Metastatic Lung Carcinoma in the Adrenal Gland (tissue), 1 donor: Measurements from ENCODE around the gene PHLPP2.

DNA sequence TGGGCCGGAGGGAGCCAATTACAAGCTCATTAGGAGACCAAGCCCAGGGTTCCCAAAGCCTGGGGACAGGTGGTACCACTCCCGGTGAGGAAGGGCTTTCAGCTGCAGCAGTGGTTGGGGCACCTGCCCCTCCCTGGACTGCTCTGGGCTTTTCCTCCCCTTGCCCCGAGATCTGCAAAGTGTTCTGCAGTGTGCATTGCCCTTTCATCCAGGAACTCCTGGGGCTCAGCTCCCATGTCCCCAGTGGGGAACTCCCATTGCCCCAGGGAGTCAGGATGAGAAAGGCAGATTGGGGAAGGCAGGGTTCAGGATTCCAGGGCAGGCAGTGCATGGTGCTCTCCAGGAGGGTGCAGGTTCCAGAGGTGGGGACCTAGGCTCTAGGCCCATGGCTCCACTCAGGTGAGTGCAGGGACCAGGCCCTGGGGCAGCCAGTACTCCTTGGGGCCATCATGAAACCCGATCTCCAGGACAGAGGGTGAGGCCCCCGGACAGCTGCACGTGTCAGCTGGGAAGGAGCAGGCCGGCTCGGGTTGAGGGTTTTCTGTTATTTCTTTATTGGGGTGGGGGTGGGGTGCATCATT lies 1.1 kb upstream of the MTSS2 start:
- PRO-cap, result no peak

GRCh38 chr16:70706712-70707726 lies 21.2 kb upstream of the MTSS2 start:
- PRO-cap, result no peak

DNA sequence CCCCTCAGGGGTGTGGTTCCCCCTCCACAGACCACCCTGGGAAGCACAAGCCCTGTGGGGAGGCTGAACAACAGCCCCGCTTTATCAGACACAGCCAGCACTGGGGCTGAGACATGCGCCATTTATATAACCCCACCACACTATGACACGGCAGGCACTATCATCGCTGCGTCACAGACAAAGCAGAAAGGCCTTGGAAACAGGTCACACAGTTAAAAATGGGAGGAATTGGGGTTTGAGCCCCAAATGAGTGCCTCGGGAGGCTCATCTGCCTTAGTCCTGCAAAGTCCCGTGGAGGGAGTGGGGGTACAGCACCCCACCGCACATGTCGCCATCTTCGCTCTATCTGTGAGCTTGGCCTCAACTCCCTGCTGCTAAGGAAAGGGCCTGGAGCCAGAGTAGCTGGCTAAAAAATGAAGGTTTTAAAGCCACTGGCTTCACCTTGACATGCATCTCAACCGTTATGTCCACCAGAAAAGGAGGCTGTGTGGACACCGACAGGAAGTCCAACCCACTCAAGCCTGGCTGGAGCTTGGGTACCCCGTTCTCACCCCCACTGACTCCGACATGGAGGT lies 40.6 kb upstream of the MTSS2 start:
- PRO-cap, result no peak

DNA sequence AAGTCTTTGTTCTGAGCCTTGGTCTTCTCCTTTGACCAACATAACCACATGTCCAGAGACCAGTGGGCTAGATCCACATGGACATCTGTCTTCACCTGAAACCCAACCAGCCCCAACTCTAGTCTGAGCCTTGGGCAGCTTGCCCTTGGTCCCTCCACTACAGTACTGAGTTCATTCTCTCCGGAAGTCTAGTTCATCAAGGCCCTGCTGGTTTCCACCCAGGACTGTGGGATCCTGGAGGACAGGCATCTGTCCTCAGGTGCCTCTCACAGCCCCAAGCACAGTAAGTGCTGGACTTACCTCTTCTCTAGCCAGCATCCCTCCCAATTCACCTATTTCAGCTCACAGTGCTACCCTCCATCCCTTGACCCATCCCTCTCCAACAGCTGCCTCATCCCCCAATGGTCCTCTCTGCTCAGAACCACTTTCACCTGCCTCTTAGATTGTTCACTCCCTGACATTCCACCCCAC lies 26.2 kb downstream of the TLE7 start:
- PRO-cap, result no peak

DNA sequence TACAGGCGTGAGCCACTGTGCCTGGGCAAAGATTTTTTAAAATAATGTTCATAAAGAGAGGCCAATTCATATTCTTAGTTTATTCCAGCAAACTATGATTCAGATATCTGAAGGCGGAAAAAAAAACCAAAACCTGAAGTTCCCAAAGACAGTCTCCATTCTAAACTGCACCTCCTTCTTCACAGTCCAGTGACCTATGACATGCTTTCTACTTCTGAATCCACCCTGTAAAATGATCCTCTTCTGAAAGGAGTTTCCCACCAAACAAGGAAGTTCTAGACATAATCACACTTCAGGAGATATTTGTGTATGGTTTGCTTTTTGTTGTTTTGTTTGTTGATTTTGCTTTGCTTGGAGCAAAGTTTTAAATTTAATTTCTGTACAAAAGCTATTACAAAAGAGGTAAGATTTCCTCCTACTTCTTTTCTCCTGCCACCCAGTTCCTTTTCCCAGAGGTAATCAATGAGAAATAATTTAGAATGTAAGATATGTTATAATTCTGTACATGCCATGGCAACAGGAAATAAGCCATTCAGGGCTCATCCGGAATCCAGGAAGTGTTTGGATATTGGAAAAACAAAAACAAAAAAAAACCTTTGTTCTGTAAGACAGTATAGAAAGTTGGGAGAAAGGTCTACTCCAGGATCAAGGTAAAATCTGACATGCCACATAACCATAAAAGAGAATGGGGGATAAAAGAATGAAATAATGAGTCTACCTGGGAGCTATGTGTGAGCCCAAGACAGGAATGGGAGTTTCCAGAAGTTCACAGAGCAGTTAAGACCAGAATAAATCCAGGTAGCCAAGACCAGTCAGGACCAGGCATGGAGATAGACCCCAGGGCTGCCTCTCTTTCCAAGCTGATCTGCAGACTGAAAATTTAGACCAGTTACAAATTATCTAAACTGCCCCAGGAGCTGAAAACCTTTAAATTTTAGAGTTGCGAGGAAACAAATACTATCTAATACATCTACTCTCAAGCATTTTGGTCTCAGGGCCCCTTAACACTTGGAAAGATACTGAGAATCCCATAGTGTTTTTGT lies 12.6 kb upstream of the CHST4 start:
- PRO-cap, result no peak

GRCh38 chr16:71724674-71725136 lies at the start of gene PHLPP2:
TSS of gene PHLPP2 (minus strand) at chr16:71724701.
- PRO-cap, result no peak

DNA sequence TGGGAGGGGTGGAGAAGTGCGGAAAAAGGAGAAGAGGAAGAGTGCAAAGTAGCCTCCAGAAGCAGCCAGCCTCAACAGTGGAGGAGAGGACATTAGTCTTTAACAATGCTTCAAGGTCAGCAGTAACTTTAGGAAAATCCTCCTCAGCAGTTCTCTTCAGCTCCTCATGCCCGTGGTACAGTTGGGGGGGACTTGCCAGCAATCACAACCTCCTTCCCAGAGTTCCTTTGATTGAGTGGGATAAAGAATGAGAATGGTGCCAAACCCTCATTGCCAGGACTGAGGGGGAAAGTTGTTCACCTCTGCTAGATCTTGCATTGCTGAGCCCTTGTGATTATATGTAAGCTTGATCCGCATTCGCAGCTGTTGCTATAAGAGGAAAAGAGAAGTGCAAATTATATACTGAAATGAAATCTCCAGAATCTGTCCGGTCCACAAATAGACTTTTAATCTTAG lies 8.3 kb upstream of the PHLPP2 start:
- PRO-cap, result no peak

DNA sequence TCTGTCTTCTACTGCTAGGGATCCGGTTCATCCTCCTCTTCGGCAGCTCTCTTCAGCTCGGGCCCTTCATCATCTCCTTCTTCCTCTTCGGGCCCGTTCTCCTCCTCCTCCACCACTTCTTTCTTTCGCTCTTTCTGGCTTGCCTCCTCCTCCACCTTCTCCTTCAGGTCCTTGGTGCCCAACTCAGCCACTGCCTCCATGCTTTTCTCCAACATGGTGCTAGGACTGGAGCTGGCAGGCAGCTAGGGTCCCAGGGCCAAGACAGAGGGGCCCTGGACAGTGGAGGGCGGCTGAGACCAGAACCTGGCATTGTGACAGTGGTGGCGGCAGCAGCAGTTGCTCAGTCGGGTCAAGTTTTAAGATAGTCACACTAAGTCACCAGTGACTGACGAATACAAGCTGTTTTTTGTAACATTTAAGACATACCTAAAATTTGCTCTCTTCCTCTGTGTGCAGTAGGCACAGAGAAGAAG lies 31.0 kb downstream of the AP1G1 start:
- PRO-cap, result no peak

DNA sequence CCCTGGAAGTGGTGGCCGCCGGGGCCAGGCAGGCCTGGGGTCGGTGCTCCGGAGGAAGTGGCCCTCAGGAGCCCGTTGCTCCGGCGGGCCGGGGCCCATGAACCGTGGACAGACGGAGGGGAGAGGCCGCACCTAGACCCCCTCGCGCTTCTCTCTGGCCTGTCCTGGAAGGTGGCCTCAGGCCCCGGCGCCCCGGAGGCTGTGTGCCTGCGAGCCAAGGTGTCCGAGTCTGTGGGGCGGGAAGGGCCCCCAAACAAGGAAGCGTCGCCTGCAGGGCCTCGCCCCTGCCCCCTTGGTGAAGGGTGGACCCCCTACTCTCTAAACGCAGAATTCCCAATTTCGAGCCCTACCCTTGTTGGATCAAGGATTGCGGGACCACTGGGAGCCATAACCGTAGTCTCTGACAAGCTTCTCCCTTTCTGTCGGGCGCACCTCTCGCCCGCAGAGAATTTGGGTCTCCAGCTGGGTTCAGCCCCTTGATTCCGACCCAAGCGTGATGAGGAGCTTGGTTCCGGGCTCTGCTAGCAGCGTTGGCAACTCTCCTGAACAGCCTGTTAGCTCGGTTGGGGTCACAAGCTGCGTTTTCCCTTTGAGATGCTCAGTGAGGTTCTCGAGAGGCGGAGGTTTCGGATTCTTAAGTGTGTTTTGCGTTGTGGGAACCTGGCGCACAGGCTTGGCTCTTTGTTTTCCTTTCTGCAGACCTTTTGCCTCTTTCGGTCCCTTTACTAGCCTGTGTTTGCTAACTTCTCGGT lies 513 bp downstream of the ATXN1L start:
- PRO-cap, result no peak

DNA sequence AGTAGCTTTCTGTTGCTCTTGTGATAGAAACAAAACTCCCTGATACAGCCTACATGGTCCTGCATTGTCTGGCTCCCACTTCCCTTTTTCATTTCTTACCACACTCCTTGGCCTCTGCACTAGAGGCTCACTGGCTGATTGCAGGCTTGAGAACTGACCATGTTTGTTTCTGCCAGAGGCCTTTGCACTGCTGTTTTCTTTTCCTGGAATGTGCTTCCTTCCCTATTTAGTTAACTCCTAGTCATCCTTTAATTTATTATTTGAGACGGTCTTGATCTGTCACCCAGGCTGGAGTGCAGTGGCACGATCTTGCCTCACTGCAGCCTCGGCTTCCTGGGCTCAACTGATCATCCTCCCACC lies 23.8 kb downstream of the IST1 start:
- PRO-cap, result no peak

GRCh38 chr16:71929910-71930296 lies 34.6 kb downstream of the IST1 start:
- PRO-cap, result no peak

- PRO-cap, result no peak
These were observed 5.7 kb downstream of the DHODH start for GRCh38 chr16:72013812-72015074.

DNA sequence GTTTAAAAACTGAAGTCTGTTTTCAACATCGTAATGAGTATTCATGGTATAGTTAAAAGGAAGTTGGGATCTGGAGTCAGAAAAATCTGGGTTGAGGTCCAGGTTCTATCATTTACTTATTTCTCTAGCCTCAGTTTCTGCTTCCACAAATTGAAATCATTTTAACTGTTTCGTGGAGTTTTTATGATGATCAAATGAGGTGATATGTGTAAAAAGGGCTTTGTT lies 33.0 kb downstream of the DHX38 start:
- PRO-cap, result no peak

DNA sequence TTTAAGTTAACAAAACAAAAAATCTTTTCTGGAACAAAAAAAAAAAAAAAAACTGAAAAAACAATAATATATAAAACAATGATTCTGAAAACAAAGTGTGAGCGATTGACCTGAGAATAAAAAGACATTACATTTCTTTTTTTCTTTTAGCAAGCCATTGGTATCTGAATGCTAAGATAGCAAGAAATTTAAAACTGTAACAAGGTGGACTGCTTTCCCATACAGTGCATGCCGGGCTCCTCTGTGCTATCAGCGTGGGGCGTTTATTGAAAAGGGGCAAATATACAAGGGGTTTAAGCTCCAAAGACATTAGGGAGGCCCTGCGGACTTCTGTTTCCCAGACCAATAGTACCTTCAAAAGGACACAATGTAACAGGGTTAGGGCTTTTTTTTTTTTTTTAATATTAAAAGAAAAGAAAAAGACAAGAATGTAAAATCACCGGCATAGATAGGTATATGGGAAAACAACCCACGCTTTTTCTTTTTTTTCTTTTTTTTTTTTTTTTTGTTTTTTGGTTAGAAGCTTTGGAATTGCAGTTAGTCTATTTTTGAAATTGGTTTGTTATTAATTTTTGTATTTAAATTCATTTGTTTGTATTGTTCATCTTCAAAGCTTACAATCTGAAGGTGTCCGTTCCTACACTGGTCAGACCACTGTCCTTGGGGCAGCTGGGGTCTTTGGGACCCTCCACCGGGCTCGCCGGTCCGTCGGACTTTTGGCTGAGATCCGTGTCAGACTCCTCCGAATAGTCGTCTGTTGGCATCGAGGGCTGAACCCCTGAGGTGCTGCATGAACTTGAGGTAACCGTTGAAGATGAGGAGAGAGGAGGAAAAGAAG lies 261.2 kb downstream of the ZFHX3 start:
- PRO-cap, result no peak

- PRO-cap, result no peak
These were observed 253.3 kb downstream of the ZFHX3 start for GRCh38 chr16:72794665-72795053.

- PRO-cap, result no peak
These were observed 251.7 kb downstream of the ZFHX3 start for GRCh38 chr16:72796209-72796684.

DNA sequence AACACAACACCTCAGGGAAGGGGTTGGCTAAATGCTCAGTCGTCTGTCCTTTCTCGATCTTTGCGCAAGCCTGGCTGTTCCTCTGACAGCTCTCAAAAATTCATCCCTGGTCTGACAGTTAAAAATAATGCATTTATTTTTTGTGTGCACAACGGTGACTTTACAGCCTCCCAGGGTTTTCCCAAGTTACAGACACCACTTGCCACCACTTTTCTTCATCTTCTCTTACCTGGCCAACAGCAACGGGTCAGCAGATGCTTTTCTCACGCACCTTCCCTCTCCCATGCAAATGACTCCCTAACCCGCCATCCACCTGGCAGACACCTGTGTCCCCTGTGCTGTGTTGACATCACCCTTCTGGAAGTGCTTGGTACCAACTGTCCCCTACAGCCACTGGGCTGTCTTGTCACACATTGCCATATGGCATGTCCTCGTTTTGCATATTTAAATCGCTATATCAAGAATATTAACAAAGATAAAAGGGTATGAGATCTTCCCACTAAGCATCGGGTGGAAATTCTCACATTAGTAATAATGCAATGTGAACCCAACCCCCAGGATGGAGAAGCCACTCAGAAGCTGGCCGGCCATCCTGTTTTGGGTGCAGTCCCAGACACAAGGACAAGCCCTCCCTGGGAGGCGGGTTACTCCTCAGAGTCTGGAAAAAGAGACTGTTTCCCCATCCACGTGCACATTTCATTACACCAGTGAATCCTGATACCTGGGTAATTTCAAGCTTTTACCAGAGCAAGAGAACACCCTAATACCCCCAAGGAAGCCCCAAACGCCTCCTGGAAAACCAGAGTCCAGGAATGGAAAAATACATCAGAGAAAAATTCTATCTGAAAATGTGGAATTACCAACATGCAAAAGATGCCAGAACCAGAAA lies 186.9 kb downstream of the ZFHX3 start:
- PRO-cap, result no peak

DNA sequence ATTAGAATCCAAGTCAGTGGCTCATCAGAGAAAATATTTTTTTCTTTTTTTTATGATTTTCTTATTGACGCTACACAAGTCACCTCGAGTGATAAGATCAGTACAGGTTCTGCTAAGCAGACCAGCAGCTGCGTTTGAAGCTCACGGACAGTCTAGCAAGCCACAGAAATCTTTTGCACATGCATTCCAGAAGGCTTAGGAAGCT lies 95.0 kb downstream of the ZFHX3 start:
- PRO-cap, result no peak

DNA sequence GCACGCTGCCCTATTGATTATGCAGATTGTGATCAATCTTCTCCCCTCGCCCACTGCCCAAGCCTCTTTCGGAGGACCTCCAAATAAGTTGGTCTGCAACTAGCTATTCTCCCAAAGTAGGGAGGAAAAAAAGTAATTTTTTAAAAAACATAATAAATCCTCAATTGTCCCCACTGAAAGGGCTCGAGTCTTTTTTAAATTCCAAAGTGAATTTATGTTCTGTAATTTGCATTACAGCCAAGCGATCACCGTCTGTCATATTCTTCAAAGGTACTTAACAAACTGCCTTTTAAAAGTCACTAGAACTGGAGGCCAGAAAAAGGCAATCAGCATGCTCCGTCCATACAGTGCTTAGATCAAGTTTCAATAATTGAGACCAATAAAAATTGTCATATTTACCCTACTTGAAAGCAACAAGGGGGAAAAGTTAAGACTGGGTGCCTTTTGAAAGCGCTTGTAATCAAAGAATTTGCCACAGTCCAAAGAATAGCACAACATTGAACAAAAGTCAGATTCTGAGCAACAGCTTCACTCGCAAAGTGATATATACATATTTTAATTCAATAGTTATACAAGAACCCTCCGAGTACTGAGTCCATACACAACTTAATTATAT lies 8.9 kb upstream of the ZFHX3 start:
- PRO-cap, result unidirectional peak, plus-strand start at position 302 of the sequence

DNA sequence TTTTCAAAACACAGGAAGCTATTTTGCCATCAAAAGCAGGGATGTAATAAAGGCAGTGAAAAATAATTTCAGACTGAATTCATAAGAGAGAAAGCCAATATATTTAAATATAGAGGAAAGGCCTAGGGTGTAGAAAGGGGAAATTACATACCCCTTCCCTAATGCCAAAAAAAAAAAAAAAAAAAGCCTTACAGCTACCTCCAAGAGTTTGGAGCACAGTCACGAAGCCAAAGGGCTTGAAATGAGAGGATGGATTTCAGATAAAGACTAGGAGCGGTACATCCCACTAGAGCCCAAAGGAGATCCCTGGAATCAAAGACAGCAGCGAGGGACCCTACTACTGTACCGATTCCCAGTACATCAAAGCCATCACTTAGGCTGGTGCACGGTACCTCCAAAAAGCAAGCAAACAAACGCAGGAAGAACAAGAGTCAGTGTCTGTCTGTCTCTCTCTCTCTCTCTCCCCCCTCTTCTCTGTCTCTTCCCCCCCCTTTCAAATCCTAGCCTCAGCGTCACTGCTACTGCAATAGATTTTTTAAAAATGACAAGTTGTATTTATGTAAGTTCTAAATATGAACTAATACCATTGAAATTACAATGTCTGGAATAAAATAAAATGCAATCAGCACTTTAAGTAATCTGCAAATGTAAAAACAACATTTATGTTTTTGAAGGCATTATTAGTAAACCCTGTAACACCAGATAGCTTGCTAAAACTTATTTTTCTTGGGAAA lies 12.3 kb upstream of the ZFHX3 start:
- PRO-cap, result unidirectional peak, minus-strand start at position 476 of the sequence